Kidney epithelial cell (primary cell): Measurements from ENCODE around the genes PDCD11, CALHM3 and CFAP43.

- RAMPAGE, long total RNA, result no peak
- RRBS, result no CpG with 5 or more reads among the region's 14 CpGs
Measured at GRCh38 chr10:102744262-102745087, 727 bp downstream of the WBP1L start.

DNA sequence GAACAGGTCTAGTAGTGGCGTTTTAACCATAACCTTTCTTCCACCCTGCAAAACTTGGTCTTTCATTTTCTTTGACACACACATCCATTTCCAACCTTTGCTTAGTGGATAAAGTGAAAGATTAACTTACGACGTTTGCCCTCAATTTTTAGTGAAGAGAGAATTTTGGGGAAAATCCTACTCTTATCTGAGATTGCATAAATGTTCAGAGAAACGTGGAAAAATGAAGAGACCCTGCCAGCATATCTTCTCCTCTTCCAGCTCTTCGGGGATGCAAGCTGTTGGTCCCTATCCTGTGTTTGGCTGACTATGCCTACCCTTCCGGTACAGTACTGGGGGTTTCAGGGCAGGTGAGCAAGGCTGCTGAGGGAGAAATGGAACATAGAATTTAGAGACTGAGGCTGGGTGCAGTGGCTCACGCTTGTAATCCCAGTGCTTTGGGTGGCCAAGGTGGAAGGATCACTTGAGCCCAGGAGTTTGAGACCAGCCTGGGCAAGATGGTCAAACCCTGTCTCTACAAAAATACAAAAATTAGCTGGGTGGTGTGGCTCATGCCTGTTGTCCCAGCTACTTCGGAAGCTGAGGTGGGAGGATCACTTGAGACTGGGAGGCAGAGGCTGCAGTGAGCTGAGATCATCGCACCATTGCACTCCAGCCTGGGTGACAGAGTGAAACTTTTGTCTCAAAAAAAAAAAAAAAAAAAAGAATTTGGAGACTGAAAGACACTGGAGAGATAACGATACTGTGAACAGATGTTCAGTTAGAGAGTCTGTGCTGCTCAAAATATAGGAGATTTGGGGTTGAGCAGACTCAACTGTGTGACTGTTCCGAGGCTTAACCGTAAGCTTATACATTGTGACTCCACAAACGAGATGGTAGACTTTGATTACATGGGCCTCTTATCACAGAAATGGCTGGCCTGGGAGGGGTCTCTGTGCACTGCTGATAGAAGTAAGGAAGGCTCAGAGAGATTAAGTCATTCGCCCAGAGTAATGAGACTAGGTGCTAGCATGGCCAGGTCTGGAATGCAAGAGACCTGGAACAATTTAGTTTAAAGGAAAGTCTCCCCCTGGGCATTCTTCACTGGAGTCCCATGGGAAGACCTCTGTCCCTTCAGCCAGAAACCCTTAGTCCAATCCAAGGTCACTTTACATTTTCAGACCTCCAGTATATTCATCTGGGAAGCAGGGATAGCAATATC, 19.2 kb downstream of the WBP1L start:
- RAMPAGE, long total RNA, result no peak
- RRBS, result no CpG with 5 or more reads among the region's 14 CpGs

DNA sequence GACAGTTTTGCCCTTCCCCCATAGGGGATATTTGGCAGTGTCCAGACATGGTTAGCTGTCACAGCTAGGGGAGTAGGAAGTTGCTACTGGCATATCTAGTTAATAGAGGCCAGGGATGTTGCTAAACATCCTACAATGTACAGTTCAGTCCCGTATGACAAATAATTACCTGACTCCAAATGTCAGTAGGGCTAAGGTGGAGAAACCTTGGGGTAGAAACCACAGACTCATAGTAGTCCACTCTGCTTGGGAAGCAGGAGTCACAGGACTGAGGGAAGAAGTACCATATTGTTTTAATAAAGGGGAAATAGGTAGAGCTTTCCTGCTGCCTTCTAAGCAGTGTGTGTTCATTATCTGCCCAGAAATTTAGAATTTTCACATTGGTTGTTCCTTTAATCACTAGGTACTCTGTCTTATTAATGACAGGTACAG, 39.9 kb downstream of the WBP1L start:
- RAMPAGE, long total RNA, result no peak
- RRBS, result no CpG with 5 or more reads among the region's 1 CpG

GRCh38 chr10:102795356-102796135, 41.7 kb downstream of the CYP17A1 start:
- RAMPAGE, long total RNA, result no peak
- RRBS, result no CpG with 5 or more reads among the region's 12 CpGs

- RAMPAGE, long total RNA, result no peak
- RRBS, result no CpG with 5 or more reads among the region's 6 CpGs
Measured at GRCh38 chr10:102856081-102856495, 2.0 kb downstream of the BORCS7 start.

GRCh38 chr10:103082378-103083021, 110.6 kb downstream of the NT5C2 start:
- RAMPAGE, long total RNA, result no peak
- RRBS, result no CpG with 5 or more reads among the region's 4 CpGs

DNA sequence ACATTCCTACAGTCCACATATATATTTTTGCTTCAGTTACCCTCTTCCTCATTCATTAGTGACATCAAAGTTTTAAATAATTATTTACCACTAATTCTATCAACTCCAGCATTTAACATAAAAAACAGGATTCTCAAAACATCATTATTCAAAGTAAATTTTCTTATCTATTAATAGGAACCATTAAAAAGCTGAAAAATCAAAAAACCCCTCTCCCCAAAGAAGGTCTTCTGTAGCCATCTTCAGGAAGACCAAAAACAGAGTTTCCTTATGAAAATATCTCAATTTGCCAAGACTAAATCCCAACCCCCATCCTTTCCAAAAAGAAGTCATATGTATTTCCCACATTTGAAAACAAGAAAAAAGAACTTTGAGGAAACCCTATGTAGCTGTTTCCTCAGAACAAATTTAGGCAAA, 62.4 kb downstream of the NT5C2 start:
- RAMPAGE, long total RNA, result no peak

DNA sequence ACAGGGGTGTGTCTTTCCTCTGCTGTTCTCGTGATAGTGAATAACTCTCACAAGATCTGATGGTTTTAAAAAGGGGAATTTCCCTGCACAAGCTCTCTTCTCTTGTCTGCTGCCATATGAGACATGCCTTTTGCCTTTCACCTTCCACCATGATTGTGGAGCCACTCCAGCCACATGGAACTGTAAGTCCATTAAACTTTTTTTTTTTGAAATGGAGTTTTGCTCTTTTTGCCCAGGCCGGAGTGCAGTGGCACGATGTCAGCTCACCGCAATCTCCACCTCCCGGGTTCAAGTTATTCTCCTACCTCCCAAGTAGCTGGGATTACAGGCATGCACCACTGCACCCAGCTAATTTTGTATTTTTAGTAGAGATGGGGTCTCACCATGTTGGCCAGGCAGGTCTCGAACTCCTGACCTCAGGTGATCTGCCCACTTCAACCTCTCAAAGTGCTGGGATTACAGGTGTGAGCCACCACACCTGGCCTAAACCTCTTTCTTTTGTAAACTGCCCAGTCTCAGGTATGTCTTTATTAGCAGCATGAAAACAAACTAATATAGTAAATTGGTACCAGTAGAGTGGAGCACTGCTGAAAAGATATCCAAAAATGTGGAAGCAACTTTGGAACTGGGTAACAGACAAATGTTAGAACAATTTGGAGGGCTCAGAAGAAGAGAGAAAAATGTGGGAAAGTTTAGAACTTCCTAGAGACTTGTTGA, 59.8 kb downstream of the NT5C2 start:
- RAMPAGE, long total RNA, result no peak
- RRBS, result no CpG with 5 or more reads among the region's 6 CpGs

GRCh38 chr10:103396346-103396941, at the start of gene PDCD11:
TSS of gene PDCD11 (plus strand) at chr10:103396626.
- RAMPAGE, long total RNA, result start-site peak on the minus strand at chr10:103396433-103396489, 2,797 and 2,084 reads in 2 replicates; start-site peak on the plus strand at chr10:103396642-103396700, 1,144 and 1,062 reads in 2 replicates
- RRBS, result 0% methylated on average over 5 of the region's 44 CpGs

- RAMPAGE, long total RNA, result no peak
- RRBS, result 33% methylated on average over 3 of the region's 13 CpGs
Measured at GRCh38 chr10:103479010-103479452, at the start of gene CALHM3. TSS of gene CALHM3 (minus strand) at chr10:103479240.

- RAMPAGE, long total RNA, result no peak
- RRBS, result 96% methylated on average over 3 of the region's 15 CpGs
Measured at GRCh38 chr10:103556235-103556959, 62.9 kb downstream of the NEURL1 start.

GRCh38 chr10:103637622-103638813, 144.5 kb downstream of the NEURL1 start:
- RAMPAGE, long total RNA, result no peak
- RRBS, result no CpG with 5 or more reads among the region's 30 CpGs

- RAMPAGE, long total RNA, result no peak
- RRBS, result no CpG with 5 or more reads among the region's 5 CpGs
Measured at GRCh38 chr10:103712233-103712567, 143.2 kb downstream of the SH3PXD2A start.

GRCh38 chr10:103776670-103777377, 78.6 kb downstream of the SH3PXD2A start:
- RAMPAGE, long total RNA, result no peak
- RRBS, result no CpG with 5 or more reads among the region's 8 CpGs

GRCh38 chr10:103784878-103785346, 70.5 kb downstream of the SH3PXD2A start:
- RAMPAGE, long total RNA, result no peak
- RRBS, result 88% methylated on average over 1 of the region's 8 CpGs

DNA sequence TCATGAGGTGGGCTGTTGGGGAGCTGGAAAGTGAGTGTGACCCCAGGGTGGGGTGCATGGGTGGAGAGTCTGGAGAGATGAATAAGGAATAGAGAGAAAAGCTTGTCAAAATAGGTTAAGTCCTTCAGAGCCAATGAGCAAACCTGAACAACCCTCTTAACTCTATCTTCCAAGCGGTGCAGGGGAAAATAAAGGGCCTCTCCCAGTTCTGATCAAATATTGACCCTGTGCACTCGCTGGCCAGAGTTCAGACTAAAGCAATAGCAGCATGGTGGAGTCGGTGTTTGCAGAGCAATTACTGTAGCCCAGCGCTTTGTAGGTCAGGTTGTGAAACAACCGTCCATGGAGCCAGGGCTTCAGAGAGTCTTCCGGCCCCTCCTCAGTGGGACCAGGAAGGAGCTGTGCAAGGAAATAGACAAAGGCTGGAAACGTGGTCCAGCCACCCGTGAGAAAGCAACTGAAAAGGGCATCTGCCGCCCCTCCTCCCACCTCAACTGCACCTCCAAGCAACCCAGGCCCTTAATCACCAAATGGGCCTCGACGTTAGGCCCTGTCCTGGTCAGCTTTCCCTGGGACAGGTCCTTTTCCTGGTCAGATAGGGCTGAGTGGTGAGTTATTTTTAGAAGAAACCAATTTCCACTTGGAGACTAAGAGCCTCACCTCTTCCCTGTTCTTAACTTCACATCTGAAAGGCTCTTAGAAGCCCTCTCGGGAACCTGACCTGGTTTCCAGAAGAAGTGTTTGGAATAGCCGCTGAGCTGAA, 61.1 kb downstream of the SH3PXD2A start:
- RAMPAGE, long total RNA, result no peak
- RRBS, result no CpG with 5 or more reads among the region's 13 CpGs

DNA sequence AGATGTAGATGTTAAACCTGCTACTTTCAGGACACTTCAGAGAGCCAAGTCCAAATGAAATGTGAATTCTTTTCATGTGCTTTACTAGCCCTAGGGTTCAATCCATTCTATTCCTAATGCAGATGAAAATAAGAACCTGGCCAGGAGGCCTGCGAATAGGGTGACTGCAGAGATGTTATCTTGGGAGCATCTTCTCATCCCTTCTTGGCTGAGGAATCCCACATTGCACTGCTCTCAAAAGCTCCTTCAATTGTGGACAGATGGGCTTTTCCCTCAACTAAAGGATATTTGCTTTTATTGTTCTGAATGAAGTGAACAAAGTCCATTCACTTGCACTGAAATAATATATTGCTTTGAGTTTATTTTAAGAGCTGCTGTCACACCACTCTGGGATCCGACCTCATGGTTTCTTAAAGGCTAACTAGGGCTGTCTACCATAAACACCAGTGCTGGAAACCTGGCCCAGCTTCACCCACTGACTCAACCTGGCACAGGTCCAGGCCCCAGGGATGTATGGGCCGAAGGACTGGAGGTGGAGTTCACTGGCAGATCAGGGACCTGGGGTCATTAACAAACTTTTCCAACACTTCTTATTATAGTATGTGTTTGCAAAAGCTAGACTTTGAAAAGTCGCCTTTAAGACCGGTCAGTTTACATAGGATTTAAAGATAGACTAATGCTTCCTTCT, 30.1 kb downstream of the STN1 start:
- RAMPAGE, long total RNA, result no peak
- RRBS, result no CpG with 5 or more reads among the region's 5 CpGs

DNA sequence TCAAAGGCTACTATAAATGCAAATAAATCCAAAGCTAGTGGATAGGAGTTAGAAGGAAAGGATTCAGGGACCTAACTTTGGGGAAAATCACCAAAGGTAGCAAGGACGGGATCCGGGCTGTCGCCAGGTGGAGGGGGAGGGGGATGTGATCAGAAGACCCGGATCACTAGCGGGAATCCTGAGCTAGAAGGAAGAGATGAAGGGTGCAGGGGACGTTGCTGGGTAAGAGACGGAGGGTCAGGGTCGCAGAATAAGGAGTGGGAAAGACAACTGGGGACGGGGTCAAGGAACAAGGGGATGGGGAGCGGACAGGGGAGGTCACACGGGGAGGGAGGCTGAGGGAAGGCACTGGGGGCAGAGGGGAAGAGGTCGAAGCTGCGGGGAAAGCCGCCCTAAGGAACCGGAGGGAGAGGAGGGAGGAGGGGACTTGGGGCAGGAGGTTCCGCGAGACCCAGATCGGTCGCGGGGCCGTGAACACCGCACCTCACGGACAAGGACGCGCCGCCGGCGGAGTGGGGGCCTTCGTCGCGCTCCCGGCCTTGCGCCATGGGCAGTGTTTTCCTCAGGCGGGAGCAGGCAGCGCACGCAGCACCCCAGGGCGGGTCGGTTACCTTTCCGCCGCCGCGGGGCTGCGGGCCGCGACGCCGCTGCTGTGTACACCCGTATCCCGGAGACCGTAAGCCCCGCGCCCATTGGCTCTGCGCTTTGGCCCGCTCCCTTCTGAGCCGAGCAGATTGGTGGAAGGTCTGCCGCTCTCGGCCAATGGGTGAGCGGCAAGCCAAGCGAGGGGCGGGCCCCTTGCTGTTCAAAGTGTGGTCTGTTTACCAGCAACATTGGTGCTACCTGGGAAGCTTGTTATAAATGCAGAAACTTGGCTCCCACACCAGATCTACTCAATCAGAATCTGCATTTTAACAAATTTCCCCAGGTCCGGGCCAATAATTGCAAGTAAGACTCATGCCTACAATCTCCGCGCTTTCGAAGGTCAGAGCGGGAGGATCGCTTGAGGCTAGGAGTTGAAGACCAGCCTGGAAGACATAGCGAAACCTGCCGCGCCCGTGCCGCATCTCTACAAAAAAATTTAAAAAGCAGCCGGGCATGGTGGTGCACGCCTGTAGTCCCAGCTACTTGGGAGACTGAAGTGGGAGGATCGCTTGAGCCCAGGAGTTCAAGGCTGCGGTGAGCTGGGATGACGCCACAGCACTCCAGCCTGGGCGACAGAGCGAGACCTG, at the start of gene CFAP43:
Gene CFAP43, minus strand, starts transcription at position 666 of the 1,232 bp plus-strand sequence.
- RAMPAGE, long total RNA, result no peak
- RRBS, result no CpG with 5 or more reads among the region's 78 CpGs

DNA sequence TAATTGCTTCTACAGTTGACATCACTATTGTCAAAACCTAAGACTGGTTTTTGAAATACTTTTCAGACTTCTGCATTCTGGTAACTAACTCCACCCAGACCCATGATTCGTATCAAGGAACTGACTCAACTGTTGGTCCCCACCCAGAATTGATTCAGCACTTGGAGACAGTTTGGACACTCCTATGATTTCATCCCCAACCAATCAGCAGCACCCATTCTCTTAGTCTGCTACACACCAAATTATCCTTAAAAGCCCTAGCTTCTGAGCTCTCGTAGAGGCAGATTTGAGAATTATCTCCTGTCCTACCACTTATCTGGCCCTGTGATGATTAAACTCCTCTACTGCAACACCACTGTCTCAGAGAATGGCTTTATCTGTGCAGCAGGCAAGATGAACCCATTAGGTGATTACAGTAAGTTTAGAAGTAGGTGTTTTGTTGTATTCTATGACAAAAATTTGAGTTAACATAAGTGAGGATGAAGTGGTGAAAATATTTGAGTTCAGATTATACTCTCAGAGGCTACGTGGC, 7.7 kb upstream of the GSTO1 start:
- RAMPAGE, long total RNA, result no peak
- RRBS, result no CpG with 5 or more reads among the region's 3 CpGs

DNA sequence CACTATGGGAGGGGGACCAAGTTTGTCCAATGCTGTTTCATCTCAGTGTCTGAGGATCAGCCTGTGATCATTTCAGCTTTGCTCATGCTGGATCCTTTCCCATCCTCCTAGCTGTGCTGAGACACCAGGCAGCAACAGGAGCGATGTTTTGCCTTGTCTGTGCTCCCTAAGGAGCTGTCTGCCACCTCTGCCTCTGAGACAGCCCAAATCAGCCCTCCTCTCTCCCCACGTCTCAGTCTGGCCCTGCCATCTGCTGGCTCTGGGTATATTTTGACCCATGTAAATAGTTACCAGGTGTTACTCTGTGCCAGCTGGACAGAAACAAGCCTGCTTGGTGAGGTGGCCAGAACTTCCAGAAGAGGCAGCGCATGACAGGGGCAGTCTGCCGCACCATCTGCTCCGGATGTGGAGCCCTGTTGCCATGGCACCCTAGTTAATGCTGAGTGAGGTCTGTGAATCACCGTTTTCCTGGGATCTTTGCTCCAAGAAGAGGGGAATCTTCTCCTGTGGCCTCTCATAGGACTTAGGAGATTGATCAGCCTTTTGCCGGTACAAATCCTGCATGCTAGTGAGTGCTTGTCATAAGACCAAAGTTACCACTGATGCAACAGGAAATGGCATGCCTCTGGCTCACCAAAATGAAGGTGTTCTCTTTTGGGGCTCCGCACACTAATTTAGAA, 31.8 kb downstream of the GSTO2 start:
- RAMPAGE, long total RNA, result no peak
- RRBS, result no CpG with 5 or more reads among the region's 8 CpGs